ENCODE data around the genes HS3ST3A1 and CDRT15.

- RRBS, result no CpG with 5 or more reads among the region's 15 CpGs
Measured at GRCh38 chr17:12994584-12995324, 23.1 kb downstream of the ELAC2 start.

DNA sequence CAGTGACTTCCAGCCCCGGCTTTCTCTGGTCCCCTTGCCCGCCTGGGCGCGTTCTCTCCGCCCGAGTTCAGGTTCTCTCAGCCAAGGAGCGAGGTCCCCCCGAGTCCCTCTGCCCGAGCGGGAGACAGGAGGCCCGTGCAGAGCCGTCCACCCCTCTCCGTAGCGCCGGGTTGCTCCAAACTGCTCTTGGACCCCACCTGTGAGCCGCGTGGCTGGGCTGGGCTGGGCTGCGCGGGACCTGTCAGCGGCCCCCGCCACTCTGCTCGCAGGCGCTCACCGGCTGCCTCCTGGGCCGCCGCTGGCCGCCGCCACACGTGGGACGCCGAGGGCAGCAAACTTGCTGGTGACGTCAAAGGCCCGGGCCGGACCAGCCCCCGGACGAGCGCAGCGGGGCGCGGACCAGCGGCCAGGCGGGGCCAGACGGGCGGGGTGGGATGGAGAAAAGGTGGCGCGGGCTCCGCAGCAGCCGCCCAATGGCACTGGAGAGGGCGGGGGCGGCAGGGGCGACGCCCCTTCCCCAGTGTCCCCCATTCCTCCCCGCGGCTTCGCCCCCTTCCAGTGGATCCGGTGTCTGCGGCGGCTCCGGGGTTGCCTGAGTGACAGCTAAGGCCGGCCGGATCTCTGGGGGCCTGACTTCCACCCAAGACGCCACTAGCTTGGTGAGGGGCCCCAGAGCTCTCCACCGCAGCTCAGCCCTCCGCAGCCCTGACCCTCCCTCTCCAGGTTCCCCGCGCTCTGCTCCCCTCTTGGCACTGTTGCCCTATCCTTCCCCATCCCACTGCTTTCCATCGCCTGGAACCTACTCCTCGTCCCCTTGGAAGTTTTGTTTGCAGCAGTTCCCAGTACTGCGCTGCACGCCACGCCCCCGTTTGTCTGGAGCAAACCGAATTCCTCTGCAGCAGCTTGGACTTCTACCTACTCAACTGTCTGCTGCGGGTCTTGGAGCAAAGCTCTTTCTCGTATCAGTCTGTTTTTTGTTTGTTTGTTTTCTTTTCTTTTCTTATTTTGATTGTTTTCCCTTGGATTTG lies at the start of gene HS3ST3A1:
HS3ST3A1 (minus strand) TSS at position 303 of the 1,028 bp plus-strand sequence.
- RRBS, result 2% methylated on average over 9 of the region's 75 CpGs

DNA sequence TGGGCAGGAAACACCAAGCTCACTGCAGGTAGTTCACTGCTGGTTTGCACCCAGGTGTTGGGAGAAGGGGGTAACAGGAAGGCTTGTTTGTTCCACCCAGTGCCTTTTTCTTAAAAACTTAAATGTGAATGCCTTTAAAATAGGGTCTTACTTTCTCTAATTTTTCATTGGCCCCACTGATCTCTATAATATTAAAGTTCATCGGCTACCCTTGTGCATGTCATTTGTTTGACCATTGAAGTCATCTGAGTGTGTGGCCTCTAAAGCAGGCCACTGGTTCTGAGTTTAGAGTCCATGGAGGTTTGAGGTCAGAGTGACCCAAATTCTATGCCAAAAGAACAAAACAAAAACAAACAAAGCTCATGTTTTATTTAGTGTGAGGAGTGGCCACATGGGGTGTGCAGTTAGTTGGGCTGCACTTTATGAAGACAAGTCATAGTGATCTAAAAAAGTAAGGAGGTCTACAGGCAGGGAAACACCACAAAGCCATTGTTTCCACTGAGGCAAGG lies 62.8 kb upstream of the COX10 start:
- RRBS, result no CpG with 5 or more reads among the region's 1 CpG

GRCh38 chr17:14236704-14236970 lies at the start of gene CDRT15:
TSS of gene CDRT15 (minus strand) at chr17:14236862.
- RRBS, result no CpG with 5 or more reads among the region's 14 CpGs

DNA sequence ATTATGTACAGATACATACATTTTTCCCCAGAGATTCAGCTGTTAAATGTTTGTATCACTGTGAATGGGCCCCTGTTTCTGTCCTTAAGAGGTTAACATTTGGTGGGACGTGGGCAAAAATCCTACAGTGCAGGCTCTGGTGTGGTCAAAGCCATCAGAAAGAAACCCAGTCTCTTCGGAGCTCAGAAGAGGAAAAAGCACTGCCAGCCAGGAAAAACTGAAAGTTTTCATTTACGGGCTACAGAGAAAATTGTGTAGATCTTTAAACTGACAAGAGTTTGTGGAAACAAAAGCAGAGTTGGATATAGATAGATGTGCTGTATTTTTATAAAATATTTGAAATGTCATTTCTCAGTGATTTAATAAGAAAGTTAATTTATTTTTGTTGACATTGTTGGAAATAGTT lies 9.4 kb upstream of the TEKT3 start:
- RRBS, result no CpG with 5 or more reads among the region's 3 CpGs

GRCh38 chr17:15351787-15352436 lies 10.5 kb upstream of the TEKT3 start:
- RRBS, result no CpG with 5 or more reads among the region's 3 CpGs

- RRBS, result no CpG with 5 or more reads among the region's 14 CpGs
Measured at GRCh38 chr17:15399035-15399772, 57.8 kb upstream of the TEKT3 start.

GRCh38 chr17:15434256-15434883 lies 33.1 kb downstream of the CDRT4 start:
- RRBS, result no CpG with 5 or more reads among the region's 10 CpGs

GRCh38 chr17:15447901-15448701 lies 19.3 kb downstream of the CDRT4 start:
- RRBS, result no CpG with 5 or more reads among the region's 9 CpGs

DNA sequence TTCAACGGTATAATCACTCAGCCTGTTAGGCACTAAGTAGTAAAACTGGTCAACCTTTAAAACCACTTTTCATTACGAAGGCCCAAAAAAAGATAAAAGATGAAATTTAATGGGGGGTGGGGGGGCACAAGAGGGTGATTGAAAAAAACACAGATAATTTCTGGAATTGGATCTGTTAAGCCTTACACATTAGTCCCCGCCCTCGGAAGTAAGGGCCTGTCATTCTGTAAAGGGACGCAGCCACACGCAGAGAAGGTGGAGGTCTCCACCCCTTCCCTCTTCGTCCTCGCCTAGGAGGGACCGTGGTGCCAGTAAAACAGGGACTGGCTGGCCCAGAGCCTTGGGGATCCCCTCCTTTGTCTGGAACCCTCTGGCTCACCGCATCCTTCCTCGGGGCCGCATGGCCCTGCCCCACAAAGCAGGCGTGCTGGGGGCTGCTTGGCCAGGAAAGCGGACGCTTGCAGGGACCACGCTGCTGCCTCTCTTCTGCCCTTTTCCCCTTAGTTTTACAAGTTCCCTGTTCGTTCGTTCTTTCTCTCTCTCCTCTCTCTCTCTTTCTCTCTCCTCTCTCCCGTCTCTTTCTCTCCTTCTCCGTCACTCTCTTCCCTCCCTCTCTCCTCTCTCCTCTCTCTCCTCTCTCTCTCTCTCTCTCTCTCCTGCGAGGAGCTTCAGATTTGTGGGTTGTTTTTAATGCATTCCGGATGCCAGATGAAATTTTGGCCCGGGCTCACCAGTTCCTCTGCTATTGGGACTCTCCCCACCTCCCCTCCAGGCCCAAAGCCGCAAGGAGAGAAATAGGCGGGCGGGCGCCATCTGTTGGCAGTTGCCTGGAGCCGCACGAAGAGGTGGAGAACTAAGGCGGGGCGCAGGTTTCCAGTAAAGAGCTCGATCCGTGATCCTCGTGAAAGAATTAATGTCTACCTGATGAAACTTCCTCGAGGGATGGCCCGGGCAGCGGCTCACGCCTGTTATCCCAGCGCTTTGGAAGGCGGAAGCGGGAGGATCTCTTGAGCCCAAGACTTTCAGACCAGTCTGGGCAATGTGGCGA lies 35.1 kb upstream of the CDRT4 start:
- RRBS, result no CpG with 5 or more reads among the region's 42 CpGs

- RRBS, result no CpG with 5 or more reads among the region's 3 CpGs
Measured at GRCh38 chr17:15512945-15513387, 45.5 kb upstream of the CDRT4 start.

GRCh38 chr17:15649559-15650624 lies 30.4 kb upstream of the FBXW10B start:
- RRBS, result no CpG with 5 or more reads among the region's 11 CpGs

- RRBS, result no CpG with 5 or more reads among the region's 22 CpGs
Measured at GRCh38 chr17:15867258-15867611, 77.7 kb upstream of the ADORA2B start.

DNA sequence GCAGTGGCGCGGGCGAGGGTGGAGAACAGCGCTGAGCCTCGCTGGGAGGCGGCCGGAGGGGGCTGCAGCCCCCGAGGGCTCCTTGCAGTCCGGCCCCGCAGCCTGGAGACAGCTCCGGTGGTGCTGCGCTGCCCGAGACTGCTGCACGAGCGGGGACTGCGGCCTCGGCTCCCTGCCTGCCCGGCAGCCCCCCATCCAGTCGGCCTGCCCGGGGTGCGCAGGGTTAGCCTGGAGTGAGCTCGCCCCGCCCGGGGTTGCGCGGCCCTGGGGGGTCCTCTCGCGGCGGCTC lies 473 bp upstream of the ADORA2B start:
- RRBS, result 2% methylated on average over 20 of the region's 29 CpGs

GRCh38 chr17:15945583-15946545 lies 934 bp downstream of the ADORA2B start:
- RRBS, result 5% methylated on average over 27 of the region's 68 CpGs

DNA sequence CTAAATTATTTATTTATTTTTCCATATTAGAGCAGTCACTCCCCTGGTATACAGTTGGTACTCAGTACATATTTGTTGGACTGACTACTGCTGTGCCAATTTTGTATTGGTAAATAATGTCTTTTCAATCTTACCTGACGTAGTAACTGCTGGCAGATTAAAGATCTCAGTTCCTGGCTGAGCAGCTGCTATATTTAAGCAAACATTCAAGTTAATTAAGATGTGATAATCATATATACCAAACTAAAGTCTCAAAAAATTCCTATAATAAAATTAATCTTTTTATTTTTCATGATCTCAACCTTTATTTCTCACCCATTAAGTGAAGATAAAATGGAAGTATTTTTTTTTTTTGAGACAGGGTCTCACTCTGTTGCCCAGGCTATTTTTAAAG lies 40.7 kb downstream of the TTC19 start:
- RRBS, result no CpG with 5 or more reads among the region's 1 CpG

GRCh38 chr17:16044509-16045014 lies 44.9 kb downstream of the TTC19 start:
- RRBS, result no CpG with 5 or more reads among the region's 10 CpGs

DNA sequence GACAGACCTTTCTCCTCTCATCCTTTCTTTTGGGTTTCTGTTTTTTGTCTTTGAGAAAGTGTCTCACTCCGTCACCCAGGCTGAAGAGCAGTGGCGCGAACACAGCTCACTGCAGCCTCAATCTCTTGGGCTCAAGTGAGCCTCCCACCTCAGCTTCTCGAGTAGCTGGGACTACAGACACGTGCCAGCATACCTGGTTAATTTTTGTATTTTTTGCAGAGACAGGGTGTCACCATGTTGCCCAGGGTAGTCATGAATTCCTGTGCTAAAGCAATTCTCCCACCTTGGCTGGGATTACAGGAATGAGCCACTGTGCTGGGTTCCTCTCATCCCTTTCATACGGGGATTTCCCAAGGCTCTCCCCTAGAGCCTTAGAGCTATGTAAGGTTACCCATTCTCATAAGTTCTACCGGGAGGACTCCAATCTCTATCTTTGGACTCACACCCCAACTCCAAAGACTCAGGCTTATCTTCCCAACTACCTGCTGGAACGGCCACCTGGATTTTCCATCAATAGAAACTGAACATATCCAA lies 92.7 kb downstream of the NCOR1 start:
- RRBS, result no CpG with 5 or more reads among the region's 8 CpGs

DNA sequence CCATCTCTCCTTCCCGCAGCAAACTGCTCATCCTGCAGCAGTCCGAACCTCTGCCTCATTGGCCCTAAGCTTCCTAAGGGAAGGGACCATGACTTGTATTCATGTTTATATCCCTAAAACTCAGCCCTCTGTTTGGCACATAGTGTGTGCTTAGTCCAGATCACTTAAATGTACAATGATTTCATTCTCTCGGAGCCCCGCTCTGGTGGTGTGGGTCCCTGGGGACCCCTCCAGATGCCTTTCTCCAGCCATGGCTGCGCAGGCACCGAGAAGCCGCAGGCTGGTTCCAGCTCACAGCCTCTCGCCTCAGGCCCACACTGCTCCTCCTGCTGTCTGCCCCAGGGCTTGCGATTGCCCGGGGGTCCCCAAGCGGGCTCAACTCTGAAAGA lies 66.4 kb downstream of the CENPV start:
- RRBS, result no CpG with 5 or more reads among the region's 11 CpGs

DNA sequence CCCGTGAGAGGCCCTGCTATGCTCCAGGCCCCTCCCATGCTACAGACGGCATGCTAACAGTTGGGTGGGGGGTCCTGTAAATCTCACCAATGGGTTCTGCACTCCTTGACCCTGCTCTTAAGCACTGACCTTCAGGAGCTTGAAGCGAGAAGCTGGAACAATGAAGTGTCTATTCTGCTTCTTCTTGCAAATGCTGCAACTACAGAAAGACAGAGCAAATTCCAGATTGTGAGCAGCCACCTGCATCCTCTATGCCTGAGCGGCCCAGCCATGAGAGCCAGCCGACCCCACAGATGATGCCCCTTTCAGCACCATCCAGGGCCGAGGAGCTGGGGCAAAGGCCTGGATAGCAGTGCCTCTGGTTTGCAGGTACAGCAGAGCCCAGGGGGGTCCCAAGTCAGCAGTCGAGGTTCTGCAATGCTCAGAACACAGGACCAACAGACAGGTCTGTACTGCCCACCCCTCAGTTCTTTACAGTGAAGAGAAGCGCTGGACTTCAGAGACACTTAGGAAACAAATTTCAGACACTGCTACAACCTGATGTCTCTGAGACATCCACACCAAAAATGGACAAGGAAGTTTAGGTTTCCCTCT lies 4.7 kb downstream of the CENPV start:
- RRBS, result no CpG with 5 or more reads among the region's 8 CpGs